ENCODE data around the gene TMEM268.

- PRO-cap: no peak
CAGE:
- cytosol, long polyA plus RNA: no peak
- long polyA plus RNA: no peak
- nucleus, long polyA plus RNA: no peak
Measured at GRCh38 chr9:114332203-114332545, 2.5 kb downstream of the ORM2 start.

- PRO-cap: no peak
CAGE:
- cytosol, long polyA plus RNA: no peak
- long polyA plus RNA: no peak
- nucleus, long polyA plus RNA: no peak
Measured at GRCh38 chr9:114348506-114349580, 19.2 kb downstream of the ORM2 start.

DNA sequence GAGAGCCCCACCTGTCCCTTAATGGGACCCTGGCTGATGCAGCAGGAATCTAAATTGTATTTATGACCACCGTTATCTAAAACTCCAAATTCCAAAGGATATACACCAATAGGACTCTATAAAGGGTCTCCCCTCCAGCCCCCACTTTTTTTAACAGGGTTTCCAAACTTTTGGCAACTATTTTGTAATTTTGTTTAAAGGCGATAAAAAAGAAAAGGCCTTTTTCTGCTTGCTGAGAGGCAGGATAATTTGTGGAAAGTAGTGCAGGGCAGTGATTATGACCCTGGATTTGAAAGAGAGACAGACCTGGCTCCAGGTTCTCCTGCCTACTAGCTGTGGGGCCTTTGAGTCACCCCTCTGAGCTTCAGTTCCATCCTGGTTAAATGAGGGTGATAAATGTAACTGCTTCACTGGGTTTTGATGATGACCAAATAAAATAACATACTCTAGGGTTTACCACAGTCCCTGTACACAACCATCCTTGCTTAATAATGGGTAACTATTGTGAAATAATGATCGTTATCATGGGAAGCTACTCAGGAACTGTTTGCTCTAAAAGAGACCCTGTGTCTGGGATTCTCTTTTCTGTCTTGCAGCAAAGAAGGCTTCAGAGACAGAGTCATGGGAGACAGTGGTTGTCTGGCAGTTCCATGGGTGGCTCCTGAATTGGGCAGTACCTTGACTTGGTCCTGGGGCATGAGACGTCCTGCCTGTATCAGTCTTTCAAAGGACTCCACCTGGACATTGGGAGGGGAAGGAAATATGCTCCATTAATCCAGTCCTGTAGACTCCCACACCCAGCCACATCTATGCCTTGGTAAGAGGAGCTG is 23.7 kb downstream of the AKNA start:
- PRO-cap: no peak
CAGE:
- cytosol, long polyA plus RNA: no peak
- long polyA plus RNA: no peak
- nucleus, long polyA plus RNA: no peak

- PRO-cap: no peak
CAGE:
- cytosol, long polyA plus RNA: no peak
- long polyA plus RNA: no peak
- nucleus, long polyA plus RNA: no peak
Measured at GRCh38 chr9:114367583-114368589, 19.9 kb downstream of the AKNA start.

- PRO-cap: no peak
CAGE:
- cytosol, long polyA plus RNA: no peak
- long polyA plus RNA: no peak
- nucleus, long polyA plus RNA: no peak
Measured at GRCh38 chr9:114392577-114393069, 4.8 kb upstream of the AKNA start.

GRCh38 chr9:114394847-114395340 is 7.1 kb upstream of the AKNA start:
- PRO-cap: no peak
CAGE:
- cytosol, long polyA plus RNA: no peak
- long polyA plus RNA: no peak
- nucleus, long polyA plus RNA: no peak

DNA sequence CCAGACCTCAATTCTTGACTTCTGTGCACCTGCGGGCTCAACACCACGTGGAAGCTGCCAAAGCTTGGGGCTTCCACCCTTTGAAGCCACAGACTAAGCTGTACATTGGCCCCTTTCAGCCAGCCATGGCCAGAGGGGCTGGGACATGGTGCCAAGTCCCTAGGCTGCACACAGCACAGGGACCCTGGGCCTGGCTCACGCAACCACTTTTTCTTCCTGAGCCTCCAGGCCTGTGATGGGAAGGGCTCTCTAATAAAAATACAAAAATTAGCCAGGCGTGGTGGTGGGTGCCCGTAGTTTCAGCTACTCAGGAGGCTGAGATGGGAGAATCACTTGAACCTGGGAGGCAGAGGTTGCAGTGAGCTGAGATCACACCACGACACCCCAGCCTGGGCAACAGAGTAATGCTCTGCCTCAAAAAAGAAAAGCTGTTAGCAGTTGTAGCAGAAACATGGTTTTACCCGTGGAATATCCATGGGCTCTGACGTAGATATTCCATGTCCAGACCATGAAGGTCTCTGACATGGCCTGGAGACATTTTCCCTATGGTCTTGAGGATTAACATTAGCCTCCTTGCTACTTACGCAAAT is 10.1 kb upstream of the TMEM268 start:
- PRO-cap: no peak
CAGE:
- cytosol, long polyA plus RNA: no peak
- long polyA plus RNA: no peak
- nucleus, long polyA plus RNA: no peak

GRCh38 chr9:114611056-114612035 is at the start of gene TMEM268:
TSS of gene TMEM268 (plus strand) at chr9:114611291.
- PRO-cap: bidirectional peak, plus-strand start at chr9:114611355, minus-strand start at chr9:114611360; bidirectional peak, plus-strand start at chr9:114611674, minus-strand start at chr9:114611683
CAGE:
- cytosol, long polyA plus RNA: no peak
- long polyA plus RNA: no peak
- nucleus, long polyA plus RNA: no peak

DNA sequence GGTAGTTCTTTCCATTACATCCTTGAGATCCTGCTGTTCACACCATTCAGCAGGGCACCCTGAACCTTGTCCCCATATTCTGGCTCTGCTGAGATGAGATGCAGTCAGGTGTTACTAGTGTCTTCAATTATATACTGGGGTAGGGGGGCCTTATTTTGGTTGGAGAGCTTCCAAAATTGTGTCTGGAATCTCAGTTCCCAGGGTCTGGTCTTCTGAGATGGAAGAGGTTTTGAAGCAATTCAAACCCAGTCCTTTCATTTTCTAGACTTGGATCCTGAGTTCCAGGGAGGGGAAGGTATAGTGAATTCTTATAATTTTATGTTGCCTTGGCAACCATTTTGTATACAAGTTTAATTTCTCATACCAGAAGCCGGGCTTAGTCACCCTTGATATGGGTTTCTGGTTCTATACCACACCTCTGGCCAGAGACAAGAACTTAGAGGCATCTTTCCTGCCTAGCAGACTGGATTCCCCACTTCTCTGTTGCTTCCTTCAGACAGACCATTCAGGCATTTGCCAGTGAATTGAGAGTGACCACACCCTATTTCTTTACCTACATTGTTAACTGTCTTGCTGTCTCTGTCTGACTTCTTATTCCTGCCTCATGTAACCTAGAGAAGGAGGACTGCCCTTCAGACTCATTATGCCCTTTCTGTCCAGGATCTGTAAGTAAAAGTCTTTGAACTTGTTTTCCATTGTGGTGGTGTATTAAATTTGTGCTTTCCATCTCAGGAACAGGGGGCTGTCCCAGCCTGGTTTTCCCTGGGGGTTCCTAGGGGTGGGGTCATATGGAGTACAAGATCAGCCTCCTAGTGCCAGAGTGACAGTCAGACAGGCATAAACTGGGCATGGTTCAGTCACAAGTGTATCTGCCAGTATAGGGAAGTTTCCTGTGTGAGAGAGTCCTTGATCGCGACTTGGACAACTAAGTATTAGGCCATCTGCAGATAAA is 27.6 kb downstream of the TNFSF8 start:
- PRO-cap: no peak
CAGE:
- cytosol, long polyA plus RNA: no peak
- long polyA plus RNA: no peak
- nucleus, long polyA plus RNA: no peak

DNA sequence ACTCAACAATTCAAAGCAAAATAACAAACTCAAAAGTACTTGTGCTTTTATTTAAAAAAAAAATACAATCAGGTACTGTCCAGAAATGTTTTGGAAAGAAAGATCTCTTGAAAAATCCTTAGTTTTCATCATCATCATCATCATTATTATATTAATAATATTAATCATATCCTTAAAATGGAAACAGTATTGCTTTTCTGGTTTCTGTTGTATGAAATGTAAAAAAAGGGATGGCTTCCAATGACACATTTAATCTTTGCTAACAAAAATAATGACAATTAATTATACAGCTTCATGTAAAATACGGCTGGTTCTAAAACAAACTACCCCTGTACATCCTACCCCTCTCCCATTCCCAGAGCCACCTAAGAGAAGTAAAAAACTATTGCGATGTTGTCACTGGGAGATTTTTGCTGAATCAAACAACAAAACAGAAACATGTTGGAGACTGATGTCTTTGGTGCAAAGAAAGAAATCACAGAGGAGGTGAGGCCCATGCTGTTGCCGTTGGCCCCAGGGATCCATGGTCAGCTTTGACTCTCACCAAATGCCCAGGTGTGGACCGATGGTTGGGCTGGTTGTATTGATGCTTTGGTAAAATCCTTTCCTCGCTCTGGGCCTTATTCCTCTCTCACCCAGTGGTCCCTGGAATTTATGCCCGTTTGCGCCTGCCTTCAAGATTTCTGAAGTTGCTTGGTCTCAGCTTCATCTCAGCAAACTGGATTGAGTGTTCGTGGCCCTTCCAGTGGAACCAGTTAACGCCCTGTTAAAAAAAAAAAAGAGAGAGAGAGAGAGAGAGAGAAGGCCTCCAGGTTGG is 90.3 kb upstream of the TNFSF8 start:
- PRO-cap: no peak
CAGE:
- cytosol, long polyA plus RNA: no peak
- long polyA plus RNA: no peak
- nucleus, long polyA plus RNA: no peak

- PRO-cap: no peak
CAGE:
- cytosol, long polyA plus RNA: no peak
- long polyA plus RNA: no peak
- nucleus, long polyA plus RNA: no peak
Measured at GRCh38 chr9:115146454-115147056, 28.6 kb upstream of the TNC start.

DNA sequence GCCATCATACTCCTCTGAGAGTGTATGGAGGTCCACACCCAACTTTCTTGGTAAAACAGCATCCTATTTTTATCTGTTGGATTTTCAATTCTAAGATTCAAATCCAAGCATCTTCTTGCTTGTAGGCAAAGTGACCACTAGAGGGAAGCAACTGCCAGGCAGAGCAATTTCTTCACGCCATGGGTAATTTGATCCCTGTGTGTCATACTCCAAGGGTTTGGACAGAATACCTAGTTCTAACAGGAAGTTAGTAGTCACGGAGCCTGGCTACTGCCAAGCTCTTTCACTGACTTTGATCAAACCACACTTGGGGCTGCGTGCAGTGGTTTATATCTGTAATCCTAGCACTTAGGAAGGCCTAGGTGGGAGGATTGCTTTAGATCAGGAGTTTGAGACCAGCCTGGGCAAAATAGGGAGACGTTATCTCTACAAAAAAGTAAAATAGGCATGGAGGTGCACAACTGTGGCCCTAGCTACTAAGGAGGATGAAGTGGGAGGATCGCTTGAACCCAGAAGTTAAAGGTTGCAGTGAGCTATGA is 473.7 kb upstream of the TNC start:
- PRO-cap: no peak
CAGE:
- cytosol, long polyA plus RNA: no peak
- long polyA plus RNA: no peak
- nucleus, long polyA plus RNA: no peak

DNA sequence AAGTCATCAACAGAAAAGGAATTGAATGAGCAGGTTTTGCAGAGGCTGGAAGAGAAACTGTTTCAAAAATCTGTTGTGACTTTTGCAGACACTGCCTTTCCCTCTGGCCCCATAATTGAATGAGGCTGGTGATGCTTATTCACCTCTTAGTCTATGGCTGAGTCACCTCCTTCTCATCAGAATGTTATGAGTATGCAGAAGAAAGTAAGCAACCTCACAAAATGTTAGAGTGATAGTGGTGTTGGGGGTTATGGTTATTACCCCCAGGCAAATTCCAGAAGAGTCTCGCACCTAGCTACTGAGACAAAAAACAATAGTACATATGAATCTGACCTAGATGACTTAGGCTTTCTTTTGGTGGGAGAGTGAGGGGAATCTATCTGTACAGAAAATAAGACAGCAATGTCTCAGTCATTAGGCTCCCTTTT is 497.9 kb upstream of the TNC start:
- PRO-cap: no peak
CAGE:
- cytosol, long polyA plus RNA: no peak
- long polyA plus RNA: no peak
- nucleus, long polyA plus RNA: no peak

DNA sequence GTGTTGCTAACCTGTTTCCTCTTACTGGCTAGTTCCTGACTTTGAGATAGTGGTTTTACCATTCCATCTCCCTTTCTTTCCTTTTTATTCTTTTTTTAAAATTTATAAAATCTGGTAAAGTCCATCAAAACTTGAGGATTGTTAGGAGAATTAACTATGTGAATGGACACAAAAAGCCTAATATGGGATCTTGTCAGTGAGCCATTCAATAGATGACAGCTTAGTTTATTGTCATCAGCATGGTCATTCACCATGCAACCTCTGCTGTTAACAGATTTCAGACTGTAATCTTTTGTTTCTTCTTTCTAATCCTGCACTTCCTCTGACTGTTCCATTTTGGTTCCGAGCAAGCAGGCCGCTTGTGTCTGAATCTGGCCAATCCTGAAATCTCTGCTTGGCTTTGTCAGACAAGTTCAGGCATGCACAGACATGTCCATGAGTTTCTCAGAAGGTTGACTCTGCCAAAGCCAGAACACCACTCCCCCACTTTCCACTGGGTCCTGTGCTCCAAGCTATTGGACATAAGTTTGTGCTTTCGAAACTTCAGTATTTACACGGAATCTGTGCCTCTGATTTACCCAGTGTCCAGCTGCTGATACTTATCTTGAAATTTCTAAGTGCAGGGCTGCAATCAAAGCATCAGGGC is 209.6 kb upstream of the PAPPA start:
- PRO-cap: no peak
CAGE:
- cytosol, long polyA plus RNA: no peak
- long polyA plus RNA: no peak
- nucleus, long polyA plus RNA: no peak

- PRO-cap: no peak
CAGE:
- cytosol, long polyA plus RNA: no peak
- long polyA plus RNA: no peak
- nucleus, long polyA plus RNA: no peak
Measured at GRCh38 chr9:116756916-116757318, 69.8 kb downstream of the TRIM32 start.

DNA sequence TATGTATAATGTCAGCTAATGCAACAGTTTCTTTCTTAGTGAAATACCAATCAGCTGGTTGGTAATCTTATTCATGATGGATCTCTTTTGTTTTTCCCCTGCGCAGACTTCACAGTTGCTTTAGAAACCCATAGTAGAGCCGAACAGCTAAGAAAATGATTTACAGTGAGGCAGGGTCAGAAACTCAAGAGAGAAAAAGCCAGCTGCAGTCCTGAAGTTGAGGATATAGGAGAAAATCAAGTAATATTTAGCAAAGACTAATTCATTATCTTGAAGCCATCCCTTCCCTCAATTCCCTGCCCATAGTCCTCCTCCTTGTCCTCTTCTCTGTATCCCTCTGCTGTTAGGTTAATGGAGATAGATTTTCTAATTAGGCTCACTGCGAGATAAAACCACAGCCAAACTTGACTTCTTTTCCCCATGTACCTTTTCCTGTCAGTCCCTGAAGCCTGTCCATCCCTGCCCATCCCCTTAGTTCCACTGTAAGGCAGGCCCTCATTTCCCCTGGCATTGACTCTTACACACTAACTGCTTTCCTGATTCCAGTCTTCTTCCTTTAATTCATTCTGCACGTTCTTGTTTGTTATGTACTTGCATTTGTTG is 1.1 kb downstream of the TLR4 start:
- PRO-cap: no peak
CAGE:
- cytosol, long polyA plus RNA: no peak
- long polyA plus RNA: no peak
- nucleus, long polyA plus RNA: no peak

- PRO-cap: no peak
CAGE:
- cytosol, long polyA plus RNA: no peak
- long polyA plus RNA: no peak
- nucleus, long polyA plus RNA: no peak
Measured at GRCh38 chr9:117718139-117718731, 14.0 kb downstream of the TLR4 start.

DNA sequence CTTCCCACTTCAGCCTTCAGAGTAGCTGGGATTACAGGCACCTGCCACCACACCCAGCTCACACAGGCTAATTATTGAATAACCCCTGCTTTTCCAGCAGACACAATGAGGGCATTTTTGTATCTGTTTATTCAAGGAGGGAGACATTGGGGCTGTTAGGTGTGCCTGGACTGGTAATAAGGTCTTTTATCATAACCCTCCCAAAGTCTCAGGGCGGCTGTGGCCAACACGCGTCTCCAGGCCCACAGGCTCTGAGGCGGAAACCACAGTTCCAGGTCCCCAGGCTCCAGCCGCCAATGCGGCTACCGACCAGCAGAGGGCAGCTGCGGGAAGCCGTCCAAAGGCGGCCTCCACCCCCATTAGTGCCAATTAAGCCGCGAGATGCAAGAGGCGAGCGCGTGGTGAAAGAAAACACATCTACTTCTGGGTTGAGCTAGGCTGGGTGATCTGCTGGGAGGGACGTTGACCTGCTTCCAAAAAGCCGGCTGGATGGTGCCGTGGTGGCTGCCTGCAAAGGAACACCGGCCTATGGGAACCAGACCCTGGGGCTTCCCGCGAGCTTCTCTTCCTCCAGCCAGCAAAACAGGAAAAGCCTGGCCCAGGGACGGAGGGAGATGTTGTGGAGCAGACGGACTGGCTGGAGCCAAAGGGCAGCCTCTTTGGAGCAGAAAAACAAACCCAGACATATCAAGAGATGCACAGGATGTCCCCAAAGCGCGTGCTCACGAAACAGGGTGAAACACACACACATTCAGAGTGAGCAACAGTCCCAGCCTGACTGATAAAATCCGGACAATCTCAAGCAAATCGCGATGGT is 186.9 kb upstream of the BRINP1 start:
- PRO-cap: no peak
CAGE:
- cytosol, long polyA plus RNA: no peak
- long polyA plus RNA: no peak
- nucleus, long polyA plus RNA: no peak

DNA sequence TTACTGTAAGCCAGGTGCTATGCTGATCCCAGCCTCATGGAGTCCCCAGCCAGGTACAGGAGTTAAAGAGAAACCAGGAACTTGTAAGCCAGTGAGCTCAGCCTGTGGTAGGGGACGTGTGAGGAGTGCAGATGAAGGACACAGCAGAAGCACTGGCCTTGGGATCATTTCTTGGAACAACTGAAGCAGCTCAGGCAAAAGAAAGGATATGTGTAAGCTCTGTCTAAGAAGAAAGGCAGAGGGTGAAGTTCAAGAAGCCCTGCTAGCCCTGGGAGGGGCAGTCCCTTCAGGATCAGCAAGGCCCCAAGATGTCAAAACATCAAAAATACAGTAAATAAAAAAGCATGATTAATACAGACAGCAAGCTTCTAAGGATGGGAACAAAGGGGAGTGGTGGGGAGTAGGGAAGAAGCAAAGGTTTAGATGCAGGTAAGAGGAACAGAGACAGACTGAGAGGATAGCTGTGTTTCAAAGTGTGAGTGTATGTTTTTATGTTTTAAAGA is 193.1 kb upstream of the BRINP1 start:
- PRO-cap: no peak
CAGE:
- cytosol, long polyA plus RNA: no peak
- long polyA plus RNA: no peak
- nucleus, long polyA plus RNA: no peak

- PRO-cap: no peak
CAGE:
- cytosol, long polyA plus RNA: no peak
- long polyA plus RNA: no peak
- nucleus, long polyA plus RNA: no peak
Measured at GRCh38 chr9:119868678-119869335, 499.6 kb upstream of the BRINP1 start.

Data from A549 (cell line).